ENCODE measurements around a stretch of chr7.

GRCh38 chr7:152292748-152293473, 142.9 kb downstream of the KMT2C start:
- PRO-cap = no peak
- RAMPAGE, long total RNA = start-site peak on the minus strand at chr7:152293078-152293196, 20 reads

GRCh38 chr7:152383840-152384904, 51.6 kb downstream of the KMT2C start:
- PRO-cap = no peak
- RAMPAGE, long total RNA = no peak

DNA sequence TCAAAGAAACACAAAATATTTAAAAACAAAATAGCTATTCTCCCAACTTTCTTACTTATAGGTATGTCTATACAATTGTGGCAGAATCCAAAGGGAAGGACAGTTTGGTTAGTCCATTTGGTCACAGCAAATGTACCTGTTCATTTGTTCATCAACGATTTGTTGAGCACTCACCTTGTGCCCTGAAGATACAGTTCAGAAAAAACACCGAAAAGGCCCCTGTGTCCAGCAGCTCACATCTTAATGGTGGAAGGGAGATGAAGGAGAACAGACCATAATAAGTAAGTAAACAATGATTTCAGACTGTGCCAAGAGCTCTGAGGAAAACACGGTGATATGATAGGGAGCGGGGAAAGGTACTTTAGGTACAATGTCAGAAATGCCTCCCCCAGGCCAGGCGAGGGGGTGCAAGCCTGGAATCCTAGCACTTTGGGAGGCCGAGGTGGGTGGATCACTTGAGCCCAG, 24.6 kb upstream of the KMT2C start:
- PRO-cap = no peak
- RAMPAGE, long total RNA = no peak

- PRO-cap = unidirectional peak, plus-strand start at chr7:152463426
- RAMPAGE, long total RNA = no peak
These were observed 27.2 kb upstream of the KMT2C start for GRCh38 chr7:152462938-152463519.

GRCh38 chr7:152463520-152463892, 27.7 kb upstream of the KMT2C start:
- PRO-cap = bidirectional peak, plus-strand start at chr7:152464180, minus-strand start at chr7:152463659
- RAMPAGE, long total RNA = no peak

- PRO-cap = no peak
- RAMPAGE, long total RNA = no peak
These were observed 117.9 kb upstream of the KMT2C start for GRCh38 chr7:152553502-152554218.

DNA sequence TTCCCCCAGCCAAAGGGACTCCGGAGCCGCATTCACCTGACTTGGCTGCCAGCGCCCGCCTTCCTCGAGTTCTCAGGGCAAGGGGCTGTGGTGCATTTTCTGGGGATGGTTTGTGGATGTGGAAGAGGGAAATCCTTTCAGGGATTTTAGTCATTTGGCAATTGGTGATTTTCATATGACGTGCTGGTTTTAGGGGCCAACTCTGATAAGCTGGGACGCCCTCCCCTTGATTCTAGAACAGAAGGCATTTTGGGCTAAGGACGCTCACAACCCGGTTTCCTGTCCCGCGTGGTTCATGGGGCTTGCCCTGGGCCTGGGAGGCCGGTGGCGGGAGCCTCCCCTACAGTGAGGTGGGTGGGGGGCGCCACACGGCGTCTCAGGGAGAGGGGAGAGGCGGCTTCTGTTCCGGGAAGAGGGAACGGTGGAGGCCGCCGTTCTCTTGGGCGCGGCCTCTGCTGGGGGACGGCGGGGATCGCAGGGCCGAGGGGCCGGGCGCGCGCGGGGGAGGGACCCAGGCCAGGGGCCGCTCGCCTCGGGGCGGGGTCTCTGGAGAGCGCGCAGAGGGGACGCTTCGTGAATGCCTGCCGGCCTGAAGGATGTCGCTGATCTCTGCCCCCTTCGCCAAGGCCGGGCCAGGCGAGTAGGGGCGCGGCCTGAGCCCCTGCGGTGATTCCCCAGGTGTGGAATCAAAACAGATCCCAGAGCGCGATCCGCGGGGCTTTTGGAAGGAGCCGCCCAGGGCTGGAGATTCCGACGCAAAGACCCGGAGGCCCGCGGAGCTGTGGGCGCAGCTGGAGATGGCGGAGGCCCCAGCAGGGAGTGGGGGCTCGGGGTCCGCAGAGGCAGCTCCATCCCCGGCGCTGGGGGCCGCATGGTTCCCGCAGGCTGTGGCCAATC, 165.7 kb downstream of the ACTR3B start:
- PRO-cap = no peak
- RAMPAGE, long total RNA = no peak

GRCh38 chr7:153388725-153389872, 629.5 kb downstream of the ACTR3B start:
- PRO-cap = no peak
- RAMPAGE, long total RNA = no peak

- PRO-cap = no peak
- RAMPAGE, long total RNA = no peak
These were observed 646.0 kb upstream of the DPP6 start for GRCh38 chr7:153405979-153406891.

DNA sequence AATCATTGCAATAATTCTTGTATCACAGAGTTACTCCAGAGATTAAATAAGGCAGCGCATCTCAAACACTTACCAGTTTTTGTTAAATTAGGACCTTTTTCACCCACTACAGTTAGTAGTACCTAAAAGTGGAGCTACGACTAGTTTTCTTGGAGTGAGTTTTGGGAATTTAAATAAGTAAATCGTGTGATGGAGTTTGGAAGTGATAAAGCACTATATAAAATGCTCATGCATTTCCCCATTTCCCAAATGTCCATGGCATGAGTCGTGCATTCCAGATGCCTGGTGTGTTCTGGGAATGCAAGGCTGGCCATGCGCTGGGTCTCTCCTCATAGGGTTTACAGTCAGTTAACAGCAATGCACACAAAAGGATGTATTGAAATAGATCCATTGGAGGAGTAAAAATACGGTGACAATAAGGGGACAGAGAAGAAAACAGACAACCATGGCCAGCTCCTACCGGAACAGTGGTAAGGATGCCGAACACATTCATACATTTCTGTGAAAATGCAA, 149.8 kb downstream of the DPP6 start:
- PRO-cap = no peak
- RAMPAGE, long total RNA = no peak

DNA sequence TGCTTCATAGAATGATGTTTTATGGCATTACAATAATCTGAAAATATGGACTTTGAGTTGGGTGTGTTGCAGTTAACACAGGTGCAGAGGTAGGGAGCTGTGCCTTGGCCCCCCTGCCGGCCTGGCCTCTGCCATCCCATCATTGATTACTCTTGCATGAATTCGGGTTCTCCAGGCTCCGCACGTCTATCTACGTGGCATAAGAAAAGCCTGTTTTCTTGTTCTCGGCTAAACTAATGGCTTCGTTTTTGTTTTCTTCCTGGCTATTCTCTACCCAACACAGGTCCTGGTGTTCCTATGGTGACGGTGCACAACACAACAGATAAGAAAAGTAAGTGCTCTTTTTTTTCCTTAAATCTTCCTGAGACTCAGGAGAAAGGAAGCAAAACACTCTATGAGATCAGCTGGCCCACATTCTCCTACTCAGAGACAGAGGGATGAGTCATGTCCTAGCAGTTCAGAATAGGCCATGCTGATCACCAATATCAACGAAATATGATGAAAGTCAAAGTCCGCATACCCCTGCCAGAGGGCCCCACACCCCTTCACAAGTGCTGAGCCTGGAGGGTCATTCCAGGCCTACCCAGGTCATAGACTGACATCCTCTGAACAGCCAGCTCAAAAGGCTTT, 149.3 kb downstream of the PAXIP1 start:
- PRO-cap = no peak
- RAMPAGE, long total RNA = no peak

DNA sequence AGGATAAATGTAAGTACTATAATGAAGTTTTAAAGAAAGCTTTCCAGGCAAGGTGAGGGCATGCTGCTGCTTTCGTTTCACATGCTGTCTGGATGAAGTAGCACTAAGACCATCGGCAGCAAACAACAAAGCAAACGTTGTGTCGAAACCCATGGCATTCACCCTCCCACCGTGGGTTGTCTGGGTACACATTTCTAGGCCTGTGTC, 43.0 kb downstream of the PAXIP1 start:
- PRO-cap = no peak
- RAMPAGE, long total RNA = start-site peak on the minus strand centred at position 125 of the sequence, 240 bp wide, 5 reads

DNA sequence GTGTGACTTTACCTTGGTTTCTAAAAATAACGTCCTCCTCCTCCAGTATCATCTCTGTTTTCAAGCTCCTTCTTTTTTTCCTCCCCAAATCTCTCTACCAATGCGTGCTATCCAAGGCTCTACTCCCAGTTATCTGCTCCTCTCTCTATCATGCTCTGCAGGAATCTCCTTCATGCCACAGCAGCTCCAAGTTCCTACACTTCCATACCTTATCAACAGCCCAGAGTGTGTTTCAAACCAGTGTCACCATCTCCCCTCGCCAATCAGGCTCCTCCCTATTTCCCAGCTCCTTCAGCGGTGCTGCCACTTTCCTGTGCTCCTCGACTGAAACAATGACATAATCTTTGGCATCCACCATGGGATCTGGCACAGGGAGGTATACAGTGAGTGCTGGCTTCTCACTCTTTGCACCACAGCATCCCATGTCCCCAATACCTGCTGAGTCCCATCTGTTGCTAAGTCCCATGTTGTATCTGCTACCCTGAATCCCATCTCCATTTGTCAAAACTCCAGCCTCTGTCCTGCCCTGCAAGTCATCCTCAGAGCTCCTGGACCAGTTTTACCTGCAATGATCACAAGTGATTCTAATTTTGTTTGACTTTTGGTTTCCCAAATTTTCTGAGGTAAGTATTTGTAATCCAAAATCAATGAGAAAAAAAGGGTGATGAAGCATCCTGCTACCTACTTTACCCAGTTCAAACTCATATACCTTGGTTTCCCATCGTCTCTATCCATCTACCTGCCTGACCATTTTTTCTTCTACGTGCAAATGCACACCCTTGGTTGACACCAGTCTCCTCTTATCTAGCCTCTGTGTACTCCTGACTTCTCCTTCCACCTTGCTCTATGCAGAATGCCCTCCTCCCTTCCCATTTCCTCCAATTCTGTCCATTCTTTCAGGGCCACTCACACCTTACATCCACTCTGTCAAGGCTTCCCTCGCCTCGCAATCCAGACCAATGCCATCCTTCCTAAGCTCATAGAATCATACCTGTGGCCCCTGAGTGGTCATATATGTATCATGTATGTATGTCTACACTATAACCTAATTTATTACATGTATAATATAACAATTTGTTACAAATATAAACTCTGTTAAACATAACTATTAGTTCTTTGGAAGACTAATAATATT, 15.2 kb downstream of the PAXIP1 start:
- PRO-cap = no peak
- RAMPAGE, long total RNA = no peak

DNA sequence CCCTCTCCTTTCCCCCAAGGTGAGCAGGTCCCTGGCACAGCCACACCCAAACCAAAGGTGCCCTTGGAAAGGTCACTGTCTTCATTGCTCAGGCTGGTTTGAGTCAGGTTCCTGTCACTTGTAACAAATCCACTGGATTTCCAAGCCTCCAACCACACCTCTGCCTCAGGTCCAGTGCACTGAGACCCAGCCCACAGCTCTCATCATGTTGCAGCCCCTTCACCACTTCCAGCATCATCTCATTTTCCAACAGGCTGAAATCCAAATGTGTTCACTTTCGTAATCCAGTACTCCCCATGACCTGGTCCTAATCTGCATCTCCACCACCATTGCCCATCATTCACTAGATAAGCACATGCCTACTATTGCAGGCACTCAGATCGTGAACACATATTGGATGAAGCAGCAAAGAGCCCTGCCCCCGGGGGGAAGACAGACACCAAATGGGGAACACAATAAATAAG, 76.2 kb upstream of the INSIG1 start:
- PRO-cap = no peak
- RAMPAGE, long total RNA = no peak

DNA sequence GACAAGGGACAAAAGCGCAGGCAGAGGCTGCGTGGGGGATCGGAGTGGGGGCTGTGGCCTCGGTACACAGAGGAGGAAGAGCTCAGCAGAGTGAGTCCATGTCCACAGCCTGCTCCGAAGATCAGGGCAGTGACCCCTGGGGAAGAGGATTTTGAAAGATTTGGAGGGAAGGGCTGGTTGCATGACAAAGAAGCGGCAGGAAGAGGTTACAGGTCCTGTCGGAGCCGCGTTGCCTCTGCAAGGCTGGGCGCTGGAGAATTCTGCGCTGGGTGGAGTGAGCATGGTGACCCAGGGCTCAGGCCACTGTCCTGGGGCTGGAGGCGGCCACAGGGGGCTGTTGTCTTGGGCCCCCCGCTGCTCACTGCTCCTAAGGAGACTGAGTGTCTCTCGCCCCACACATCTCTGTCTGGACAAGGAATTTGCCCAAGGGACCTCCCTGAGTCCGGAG, 69.8 kb upstream of the INSIG1 start:
- PRO-cap = no peak
- RAMPAGE, long total RNA = no peak

DNA sequence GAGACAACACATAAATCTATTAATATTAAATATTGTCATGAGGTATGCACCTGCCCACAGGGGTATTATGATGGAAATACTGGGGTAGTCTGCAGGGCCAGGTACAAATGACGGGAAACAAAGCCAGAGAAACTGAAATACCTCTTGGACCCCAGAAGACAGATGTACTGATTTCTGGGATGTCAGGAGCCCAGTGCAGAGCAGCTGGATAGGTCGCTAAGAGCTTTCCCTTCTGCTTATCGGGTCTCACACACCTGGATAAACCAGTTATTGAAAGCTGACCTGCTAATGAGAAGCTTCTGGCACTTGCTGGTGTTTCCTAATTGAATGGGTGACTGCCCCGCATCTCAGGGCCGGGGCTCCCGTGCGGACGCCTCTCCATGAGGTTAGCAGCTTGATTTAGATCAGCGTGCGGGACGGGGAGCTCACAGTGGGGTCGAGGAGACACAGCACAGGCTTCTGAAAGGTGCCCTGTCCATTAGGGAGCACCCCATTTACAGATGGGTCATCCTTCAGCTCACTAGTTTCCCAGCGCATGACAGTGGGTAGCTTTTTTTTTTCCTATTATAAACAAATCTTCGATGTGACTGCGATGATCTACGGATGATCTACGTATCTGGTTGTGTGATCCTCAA, 1.5 kb upstream of the INSIG1 start:
- PRO-cap = no peak
- RAMPAGE, long total RNA = no peak

GRCh38 chr7:155301460-155302481, 4.1 kb downstream of the INSIG1 start:
- PRO-cap = no peak
- RAMPAGE, long total RNA = no peak

DNA sequence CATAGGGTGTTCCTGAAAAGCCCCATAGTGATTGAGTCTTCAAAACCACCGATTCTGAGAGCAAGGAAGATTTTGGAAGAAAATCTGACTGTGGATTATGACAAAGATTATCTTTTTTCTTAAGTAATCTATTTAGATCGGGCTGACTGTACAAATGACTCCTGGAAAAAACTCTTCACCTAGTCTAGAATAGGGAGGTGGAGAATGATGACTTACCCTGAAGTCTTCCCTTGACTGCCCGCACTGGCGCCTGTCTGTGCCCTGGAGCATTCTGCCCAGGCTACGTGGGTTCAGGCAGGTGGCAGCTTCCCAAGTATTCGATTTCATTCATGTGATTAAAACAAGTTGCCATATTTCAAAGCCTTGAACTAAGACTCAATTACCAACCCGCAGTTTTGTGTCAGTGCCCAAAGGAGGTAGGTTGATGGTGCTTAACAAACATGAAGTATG, 10.6 kb downstream of the INSIG1 start:
- PRO-cap = no peak
- RAMPAGE, long total RNA = no peak

GRCh38 chr7:155311888-155312986, 14.6 kb downstream of the INSIG1 start:
- PRO-cap = no peak
- RAMPAGE, long total RNA = no peak

DNA sequence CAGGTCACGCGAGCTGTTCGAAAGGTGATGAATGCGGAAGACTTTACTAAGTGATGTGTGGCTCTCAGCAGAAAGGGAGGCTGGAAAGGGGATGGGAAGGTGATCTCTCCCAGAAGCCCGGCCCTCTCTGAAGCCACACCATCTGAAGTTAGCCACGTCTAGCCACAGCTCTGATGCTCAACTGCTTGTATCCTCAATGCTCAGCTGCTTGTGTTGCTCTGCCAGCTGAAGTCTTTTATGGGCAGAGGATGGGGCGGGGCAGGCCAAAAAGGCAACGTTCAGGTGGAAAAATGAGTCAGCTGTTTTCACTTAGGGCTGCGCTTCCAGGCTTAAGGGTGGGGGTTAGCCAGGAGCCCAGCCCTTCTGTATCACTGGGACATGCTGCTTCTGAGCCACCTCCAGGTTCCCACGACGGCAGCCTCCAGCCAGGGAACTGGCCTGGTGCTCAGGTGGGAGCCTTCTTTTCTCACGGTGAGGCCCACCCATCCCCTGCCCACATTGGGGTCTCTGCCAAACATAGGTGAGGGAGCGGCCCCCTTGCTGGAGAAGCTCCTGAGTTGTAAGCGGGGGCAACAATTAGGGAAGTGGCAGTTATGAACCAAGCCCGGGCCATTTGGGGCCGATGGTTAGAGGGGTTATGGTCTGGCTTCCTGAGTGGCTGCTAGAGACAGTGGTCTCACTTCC, 44.8 kb upstream of the CNPY1 start:
- PRO-cap = no peak
- RAMPAGE, long total RNA = no peak